ENCODE data around the genes DIAPH2 and BTK.

DNA sequence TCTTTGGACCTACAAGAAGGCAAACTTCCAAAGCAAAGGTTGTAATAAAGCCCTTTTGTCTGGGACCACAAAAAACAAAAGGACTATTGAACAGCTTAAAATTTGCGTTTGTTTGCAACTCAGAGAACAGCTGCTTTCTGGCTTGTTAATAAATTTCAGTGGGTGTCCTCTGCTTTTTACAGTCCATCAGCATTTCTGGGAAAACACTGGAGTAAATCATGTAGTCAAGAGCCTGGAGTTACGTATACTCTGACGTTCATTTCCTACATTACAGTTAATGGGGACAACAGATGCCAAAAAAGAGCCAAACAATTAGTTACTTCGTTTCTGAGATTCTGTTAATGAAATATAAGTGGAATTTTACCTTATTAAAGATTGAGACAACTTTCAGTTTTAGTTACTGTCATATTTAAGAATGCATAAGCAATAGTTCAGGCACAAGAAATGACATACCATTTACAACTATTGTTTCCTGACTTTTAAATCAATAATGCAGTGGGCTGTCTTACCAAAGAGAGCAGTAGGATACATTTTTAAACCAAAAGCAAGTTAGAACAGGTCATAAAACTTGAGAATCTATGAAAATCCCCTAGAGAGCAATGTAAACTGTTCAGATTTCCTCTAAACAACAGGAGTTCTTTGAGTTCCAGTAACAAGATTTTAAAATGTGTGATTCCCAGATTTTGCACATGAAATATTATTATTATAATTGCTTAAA lies 439.4 kb upstream of the DIAPH2 start:
- PRO-cap, result no peak

DNA sequence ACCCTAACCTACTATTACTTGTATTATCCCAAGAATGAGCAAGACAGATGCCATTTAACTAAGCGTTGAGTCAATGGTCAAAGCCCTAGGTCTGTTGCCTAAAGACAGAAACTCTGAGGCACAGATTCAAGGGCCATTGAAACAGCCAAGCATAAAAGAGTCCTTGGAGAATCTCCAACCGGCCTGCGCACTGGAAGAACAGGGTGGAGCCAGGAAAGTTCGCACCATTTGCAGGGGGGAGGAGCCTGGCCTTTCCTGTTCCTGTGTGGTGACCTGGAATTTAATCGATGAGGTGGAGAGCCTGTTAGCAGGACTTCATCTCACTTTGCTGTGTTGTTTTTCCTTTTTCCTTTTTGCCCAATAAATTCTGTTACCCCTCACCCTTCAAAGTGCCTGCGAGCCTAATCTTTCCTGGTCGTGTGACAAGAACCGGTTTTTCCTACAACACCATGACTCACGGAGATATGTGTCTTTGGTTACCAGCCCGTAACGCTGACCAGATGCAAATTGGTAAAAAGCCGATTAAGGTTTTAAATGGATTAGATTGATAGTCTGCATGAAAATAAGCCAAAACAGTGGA lies 146.3 kb upstream of the DIAPH2 start:
- PRO-cap, result no peak

DNA sequence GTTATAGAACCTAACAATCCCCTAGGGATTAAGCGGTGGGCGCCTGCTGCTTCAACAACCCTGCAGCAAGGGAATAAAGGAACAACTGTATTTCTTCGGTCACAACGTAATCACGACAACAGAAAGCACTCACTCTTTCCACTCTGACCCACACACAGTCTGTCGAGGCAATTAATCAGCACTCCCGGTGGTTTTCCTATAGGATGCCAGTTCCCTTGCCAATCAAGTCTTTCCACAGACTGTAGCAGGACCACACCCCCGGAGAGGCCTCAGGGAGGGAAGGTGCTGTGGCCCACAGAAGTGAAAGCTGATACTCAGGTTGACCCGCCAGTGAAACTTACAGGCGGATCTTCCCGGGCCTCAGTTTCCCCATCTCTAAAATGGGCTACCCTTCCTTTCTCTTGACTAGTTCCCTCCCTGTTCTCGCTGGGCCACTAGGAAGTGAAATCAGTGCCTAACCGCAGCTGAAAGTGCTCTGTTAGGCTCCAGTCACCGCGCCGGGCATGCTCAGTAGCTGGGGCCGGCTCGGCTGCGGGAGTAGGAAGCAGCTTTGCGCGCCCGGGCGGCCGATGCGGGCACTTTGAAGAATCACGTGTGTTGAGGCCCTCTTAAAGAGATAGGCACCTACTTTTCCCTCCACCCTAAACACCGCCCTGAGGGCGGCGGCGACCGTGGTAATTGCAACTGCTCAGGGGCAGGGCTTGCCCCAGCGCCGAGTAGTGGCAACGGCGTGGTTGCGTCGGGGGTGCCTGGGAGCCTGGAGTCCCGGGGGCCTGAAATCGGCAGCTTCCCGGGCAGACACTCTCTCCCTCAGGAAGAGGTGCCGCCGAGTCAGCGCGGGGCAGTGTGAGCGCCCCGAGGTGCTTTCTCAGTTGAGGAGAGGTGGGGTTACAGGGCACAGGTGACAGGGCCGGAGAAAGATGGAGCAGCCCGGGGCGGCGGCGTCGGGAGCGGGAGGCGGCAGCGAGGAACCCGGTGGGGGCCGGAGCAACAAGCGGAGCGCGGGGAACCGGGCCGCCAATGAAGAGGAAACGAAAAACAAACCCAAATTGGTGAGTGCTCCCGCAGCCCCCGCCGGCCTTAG lies at the start of gene DIAPH2:
DIAPH2 (plus strand) TSS at position 704 of the 1,084 bp plus-strand sequence.
- PRO-cap, result bidirectional peak, plus-strand start at position 644 of the sequence, minus-strand start at position 512 of the sequence

DNA sequence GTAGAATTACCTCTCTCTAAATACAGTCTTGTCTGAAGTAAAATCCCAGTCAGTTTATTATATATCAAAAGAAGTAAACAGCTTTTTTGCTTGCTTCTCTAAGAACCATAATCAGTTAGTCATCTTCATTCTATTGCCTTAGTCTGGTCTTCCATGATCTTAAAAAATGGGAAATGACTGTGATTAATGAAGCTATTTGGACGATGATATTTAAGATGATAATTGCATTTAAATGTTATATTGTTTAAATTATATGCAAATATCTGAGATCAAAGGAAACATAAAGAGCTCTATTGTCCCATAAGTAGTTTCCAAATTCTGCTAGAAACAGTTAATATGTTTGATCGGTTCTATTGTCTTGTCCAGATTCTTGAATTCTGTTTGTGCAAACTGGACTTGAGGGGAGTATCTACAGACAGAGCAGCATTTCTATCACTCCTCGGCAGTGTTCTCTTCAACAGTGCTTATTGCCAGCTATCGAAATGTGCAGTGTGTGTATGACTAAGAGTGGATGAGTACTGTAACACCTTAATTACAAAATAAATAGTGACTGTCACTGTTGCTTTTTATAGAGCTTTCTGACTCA lies 274.4 kb downstream of the RPA4 start:
- PRO-cap, result no peak

GRCh38 chrX:97159891-97160959 lies 276.5 kb downstream of the RPA4 start:
- PRO-cap, result unidirectional peak, plus-strand start at chrX:97159957

DNA sequence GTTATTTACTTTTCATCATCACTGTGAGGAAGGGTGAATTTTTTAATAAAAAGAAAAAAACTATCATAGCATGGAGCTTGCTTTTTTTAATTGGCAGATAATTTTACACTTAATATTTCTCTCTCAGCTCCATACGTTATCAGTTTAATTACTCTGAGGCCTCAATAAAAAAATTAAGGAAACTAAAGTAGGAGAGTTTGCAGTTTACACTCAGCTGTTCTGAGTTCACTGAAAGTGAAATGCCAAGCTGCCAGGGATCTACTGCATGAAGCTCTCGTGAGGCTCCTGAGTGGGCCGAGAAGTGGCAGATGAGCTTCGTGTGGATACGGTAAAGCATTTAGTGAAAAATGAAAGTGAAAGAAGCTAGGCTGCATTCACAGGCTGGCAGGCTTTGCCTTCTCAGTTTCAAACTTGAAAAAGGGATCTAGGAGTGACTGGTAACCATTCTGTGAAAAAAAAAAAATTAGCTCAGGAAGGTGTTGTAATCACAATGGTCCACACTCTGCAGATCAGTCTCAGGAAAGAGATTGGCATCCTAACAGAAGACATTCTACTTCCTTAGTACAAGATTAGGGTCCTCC lies 679.8 kb downstream of the RPA4 start:
- PRO-cap, result no peak

DNA sequence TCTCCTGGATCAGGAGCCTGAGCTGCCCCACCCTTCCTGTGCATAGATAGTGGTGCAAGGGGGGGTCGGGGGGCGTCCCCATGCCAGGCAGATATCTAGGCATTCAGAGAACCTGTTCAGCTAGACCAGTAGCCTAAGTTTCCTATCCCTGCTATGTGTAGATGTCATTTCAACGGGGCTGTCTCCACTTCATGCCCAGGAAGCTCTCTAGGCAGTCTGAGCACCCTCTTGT lies 941.0 kb downstream of the PCDH19 start:
- PRO-cap, result no peak

GRCh38 chrX:100183262-100183698 lies 226.8 kb downstream of the PCDH19 start:
- PRO-cap, result no peak

- PRO-cap, result no peak
Observed at GRCh38 chrX:100659627-100660382, 15.8 kb downstream of the SRPX2 start.

- PRO-cap, result no peak
Observed at GRCh38 chrX:100994423-100994771, 24.9 kb downstream of the ARL13A start.

DNA sequence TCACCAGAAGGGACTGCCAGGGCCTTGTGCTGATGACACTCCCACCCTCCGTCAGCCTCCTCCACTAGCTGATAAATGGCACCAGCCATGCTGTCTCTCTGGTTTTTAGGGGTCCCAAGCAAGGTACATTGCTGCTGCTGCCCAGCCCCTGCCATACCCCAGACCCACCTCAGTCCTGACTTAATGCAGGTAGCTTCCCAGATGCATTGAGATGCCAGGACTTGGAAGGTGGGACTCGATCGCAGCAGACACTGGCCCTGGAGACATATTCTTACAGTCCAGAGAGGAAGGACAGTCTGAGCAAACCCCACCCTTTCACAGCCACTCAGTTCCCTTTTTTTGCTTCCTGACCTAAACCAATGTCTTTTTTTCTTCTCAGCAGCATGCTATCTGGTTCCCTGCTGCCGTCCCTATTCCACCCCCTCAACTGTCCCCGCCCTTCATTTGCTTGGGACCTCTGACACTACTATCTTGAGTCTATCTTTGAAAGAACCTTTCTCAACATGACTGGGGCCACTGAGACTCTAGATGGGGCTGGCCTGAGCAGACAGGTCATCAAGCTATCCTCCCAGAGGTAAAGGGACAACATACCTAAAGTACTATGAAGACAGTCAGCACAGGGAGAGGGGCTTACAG lies at the start of gene BTK:
BTK (minus strand) TSS at position 298 of the 636 bp plus-strand sequence.
- PRO-cap, result no peak

DNA sequence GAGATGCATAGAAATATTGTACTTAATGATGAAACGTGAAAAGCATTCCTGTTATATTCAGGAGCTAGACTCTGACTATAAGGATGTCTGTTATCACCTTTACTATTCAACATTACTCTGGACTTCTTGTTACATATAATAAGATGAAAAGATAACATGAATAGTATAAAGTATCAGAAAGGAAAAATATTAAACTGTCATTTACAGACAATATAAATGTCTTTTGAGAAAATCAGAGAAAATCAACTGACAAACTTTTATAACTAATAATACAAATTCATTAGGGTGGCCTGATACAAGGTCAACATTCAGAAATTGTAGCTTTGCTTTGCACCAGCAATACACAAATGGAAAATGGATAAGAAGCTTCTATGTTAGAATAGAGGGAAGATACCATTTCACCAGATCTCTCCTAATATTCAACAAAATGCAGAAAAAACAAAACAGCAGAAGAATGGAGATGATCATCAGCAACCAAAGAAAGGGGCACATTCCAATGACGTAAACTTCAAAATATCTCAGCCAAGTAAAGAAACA lies 7.2 kb upstream of the ARMCX4 start:
- PRO-cap, result no peak

GRCh38 chrX:101550744-101551882 lies 766 bp downstream of the ARMCX1 start:
- PRO-cap, result bidirectional peak, plus-strand start at chrX:101551028, minus-strand start at chrX:101550929

DNA sequence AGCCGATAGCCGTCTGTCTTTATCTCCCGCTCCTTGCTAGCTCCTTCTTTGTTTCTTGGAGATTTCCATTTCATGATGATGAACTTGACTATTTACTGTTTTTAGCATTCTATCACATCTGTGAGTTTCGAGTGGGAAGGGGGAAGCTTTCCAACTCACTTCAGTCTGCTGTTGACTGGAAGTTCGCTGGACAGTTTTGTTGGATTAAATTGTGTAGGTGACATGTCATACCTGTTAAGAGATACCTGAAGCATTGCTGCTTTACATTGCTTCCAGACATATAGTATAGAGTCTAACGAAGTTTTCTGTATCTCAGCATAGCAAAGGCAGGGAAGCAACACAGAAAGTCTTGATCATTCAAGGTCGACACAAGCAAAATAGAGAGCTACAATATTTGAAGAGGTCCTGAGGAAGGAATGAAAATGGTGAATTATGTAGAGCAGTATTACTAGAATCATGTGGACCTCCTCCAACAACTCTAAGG lies 15.3 kb downstream of the ARMCX3 start:
- PRO-cap, result no peak

GRCh38 chrX:101638961-101640207 lies 16.4 kb downstream of the ARMCX3 start:
- PRO-cap, result no peak

- PRO-cap, result no peak
Observed at GRCh38 chrX:101930218-101930621, 1.6 kb downstream of the ZMAT1 start.

- PRO-cap, result no peak
Observed at GRCh38 chrX:102547037-102547585, 30.6 kb upstream of the TMSB15A start.

- PRO-cap, result no peak
Observed at GRCh38 chrX:102599999-102600593, 781 bp downstream of the ARMCX5 start.

GRCh38 chrX:102659637-102660082 lies 8.4 kb downstream of the GPRASP1 start:
- PRO-cap, result bidirectional peak, plus-strand start at chrX:102659983, minus-strand start at chrX:102659862

DNA sequence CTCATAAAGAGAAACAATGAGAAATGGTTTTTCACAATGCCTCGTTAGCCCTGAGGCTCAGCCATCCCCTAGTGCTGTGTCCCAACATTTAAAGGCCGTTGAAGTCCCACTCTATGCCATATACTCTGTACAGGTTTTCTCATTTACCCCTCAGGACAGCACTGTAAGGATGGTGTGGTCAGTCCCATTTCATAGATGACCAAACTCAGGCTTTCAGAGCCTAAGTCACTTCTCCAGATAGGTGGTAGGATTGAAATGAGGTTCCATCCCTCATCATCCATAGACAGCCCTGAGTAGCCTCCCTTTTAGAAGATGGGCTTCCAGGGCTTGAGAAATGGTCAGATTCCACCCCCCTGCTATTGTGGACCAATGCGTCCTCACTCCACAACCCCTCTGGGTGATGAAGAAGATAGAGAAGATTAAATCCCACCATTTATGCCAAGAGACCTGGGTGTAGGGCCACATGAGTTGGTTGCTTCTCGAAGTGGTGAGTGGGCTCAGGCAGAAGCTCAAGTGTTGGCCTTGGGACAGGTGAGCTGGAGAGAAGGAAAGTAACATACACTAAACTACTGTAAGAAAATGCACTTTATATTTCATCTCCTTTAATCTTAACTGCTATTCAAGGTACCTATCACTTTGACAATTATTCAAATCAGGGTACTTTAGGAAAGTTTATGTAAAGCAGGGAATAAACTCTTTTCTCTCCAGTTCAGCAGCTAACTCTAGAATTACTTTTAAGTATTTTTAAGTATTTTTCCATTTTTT lies 30.8 kb upstream of the RAB40AL start:
- PRO-cap, result no peak